Epithelial cell of proximal tubule (primary cell): ENCODE data around the genes INSYN1, TBC1D21 and LOXL1.

DNA sequence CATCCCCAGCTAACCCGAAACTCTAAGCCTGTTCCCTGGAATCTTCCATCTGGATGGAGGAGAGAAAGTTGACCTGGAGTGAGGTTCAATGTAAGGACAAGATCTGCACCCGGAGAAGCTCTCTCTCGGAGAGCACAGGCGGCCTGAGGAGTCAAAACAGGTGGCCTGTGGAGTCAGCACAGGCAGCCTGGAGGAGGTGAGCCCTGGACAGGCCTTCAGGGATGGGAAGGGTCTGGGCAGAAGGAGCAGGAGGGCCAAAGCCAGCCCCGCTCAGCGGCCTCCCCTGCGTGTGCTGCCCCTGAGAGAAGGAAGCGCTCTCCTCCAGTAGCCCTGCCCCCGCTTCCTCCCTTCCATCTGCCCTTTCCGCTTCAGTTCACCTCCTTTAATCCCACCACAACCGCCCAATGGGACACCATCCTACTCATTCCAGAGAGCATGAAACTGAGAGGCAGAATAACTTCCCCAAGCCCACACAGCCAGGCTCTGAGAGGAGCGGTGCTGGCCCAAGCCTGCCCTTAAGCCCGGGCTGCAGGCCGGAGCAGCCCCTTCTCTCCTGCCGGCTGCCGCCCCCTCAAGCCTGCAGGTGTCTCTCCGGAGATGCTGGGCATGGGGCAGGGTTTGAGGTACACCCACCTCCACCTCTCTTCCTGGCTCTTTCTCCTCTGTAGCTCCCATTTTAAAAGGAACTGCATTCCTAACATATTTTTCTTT lies 3.2 kb upstream of the NR2E3 start:
- RAMPAGE, long total RNA: no peak
- RRBS: 52% methylated on average over 2 of the region's 17 CpGs

DNA sequence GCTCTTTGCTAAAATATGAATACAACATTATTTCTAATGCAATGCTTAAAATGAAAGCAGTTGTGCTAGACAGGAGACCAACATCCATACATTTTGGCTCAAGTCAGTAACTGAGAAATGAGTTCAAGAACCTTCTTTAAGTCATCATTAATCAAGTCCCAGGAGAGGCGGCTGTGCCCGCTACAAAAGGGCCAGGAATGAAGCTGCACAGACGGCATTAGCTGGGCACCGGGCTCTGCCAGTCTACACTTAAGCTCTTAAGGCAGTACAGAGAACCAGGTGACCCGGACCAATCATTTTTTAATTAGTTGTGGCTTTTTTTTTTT lies 3.0 kb downstream of the PKM start:
- RAMPAGE, long total RNA: no peak
- RRBS: 0% methylated on average over 1 of the region's 5 CpGs

DNA sequence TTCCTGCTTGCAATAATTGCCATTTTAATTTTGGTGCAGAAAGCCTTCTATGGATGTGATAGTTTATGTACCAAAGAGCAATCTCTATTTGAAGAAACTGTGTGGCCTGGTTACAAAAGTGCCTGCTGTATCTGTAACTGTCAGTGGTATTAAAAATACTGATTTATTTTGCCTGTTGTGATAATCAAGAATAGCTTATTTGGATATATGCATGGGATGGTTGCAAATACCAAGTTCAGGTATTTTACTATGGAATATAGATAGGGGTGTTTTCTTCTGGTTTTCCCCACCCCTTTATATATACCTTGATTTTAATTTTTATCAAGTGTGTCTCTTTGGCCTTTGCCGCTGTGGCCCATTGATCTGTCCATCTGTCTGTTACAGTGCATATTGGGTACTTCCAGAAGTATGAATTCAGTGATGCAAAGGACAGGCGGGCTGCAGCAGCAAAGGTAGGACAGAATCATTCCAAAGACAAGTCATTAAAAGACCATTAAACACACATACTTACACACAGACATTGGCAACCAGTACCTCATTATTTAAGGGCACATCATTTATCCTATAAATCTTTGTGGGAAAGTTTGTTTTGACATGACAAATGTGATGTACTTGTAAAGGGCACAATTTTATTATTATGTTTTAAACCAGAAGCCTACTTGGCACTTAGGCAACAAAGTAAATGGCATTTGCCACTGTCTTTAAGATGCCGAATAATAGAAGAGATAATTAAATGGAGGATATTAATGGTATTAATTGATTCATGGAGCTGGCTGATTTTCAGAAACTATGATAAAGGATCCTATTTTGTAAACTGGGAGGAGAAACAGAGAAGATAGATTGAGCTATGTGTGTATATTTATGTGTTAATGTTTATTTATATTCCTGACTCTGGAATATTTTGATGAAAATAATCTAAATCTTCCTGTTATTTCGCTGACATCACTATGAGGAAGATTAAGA lies 22.6 kb downstream of the ARIH1 start:
- RAMPAGE, long total RNA: no peak
- RRBS: no CpG with 5 or more reads among the region's 4 CpGs

- RAMPAGE, long total RNA: no peak
- RRBS: no CpG with 5 or more reads among the region's 4 CpGs
Measured at GRCh38 chr15:72526526-72526962, 52.4 kb downstream of the ARIH1 start.

GRCh38 chr15:72531762-72532313 lies 57.7 kb downstream of the ARIH1 start:
- RAMPAGE, long total RNA: no peak
- RRBS: no CpG with 5 or more reads among the region's 2 CpGs

GRCh38 chr15:72541308-72541857 lies 67.3 kb downstream of the ARIH1 start:
- RAMPAGE, long total RNA: no peak
- RRBS: no CpG with 5 or more reads among the region's 1 CpG

DNA sequence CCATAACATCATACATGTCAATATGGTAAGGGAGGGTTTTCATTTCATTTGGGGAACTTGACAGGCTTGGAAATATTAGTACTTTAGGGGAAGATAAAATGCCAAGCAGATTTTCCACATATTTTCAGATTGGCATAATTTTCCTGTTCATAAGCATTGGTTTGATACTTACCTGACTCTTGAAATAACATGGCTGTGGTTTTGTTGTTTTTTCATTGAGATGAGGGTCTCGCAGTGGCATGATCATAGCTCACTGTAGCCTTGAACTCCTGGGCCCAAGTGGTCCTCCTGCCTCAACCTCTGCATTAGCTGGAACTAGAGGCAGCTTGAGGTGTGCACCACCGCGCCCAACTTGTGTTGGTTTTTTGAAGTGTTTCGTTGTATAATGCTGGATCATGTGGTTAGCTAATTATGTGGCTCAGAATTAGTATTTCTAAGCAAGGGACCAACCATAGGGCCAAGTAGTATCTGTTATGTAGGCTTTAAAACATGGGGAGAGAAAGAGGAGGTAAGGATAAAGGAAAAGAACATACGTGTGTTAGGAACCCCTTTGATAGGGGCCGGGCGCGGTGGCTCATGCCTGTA lies 78.7 kb upstream of the GOLGA6B start:
- RAMPAGE, long total RNA: no peak
- RRBS: no CpG with 5 or more reads among the region's 8 CpGs

GRCh38 chr15:72580524-72581139 lies 73.9 kb upstream of the GOLGA6B start:
- RAMPAGE, long total RNA: no peak
- RRBS: no CpG with 5 or more reads among the region's 6 CpGs

DNA sequence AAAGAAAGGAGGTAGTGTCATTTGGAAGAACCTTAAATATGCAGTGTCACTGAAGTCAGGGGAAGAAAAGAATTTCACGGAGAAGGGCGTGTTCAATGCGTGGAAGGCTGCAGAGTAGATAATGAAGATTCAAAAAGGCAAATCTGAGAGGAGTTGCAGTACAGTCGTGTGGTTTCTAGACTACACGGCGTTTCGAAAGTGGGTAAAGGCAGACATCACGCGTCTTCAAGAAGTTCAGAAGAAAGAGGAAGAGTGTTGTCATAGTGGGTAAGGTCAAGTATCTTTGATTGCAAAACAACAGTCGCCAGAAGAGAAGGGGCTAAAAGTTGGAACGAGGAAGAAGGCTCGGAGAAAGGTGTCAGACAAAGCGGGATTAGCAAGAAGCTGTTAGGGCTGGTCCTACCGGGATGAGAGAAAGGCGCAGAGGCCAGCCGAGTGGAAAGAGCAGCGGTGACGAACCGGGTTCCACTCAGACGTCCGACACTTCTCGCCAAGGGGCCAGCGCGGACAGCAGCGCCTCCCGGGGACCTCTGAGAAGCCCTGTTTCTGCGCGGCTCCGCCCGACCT lies 632 bp downstream of the ADPGK start:
- RAMPAGE, long total RNA: no peak
- RRBS: 2% methylated on average over 13 of the region's 30 CpGs

DNA sequence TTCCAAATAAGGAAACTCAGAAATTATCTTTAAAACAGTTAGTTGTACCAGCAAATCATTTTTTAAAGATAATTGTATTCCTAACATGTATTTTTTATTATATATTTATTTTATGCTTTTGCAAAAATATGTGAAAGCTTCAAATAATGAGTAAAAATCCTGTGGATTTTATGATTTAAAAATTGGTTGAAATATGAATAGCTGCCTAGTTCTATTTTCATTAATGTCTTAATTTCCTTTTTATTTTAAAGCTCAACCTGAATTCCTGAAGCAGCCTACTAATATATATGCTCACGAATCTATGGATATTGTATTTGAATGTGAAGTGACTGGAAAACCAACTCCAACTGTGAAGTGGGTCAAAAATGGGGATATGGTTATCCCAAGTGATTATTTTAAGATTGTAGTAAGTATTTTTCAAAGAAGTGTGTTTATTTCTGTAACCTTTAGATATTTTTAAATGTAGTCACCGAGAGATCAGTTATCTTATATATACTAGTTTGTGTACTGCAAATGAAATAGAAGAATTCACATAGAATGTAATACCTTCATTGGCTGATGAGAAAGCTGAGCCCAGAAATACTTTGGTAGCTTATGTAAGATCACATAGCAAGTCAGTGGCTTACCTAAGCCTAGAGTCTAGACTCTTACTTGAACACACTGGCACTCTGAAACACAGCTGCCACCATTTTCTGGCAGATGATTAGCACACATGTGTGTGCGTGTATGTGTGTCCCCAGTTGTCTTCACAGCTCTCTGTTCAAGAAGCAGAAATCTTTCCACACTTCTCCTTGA lies 124.1 kb downstream of the NEO1 start:
- RAMPAGE, long total RNA: no peak
- RRBS: no CpG with 5 or more reads among the region's 3 CpGs

DNA sequence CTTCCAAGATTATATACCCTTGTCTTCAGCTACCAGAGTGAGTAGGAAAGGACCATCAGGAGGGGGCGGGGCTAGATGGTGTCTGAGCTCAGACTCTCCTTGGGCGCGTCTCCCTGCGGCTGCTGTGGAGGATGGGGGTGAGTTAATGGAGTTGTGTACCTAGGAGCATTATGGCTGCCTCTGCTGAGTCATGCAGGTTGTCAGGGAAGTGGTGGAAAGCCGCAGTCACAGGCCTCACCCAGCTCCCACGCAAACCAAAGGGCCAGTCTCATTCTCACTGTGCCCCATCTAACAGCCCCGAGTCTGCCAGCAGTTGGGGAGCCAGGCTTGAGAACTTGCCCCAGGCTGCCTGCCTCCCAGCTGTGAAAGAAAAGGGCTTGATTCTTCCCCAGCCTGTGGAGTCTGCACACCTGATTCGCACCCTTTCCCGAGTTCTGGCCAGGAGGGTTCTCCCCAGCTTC lies 143.4 kb downstream of the HCN4 start:
- RAMPAGE, long total RNA: no peak
- RRBS: no CpG with 5 or more reads among the region's 9 CpGs

DNA sequence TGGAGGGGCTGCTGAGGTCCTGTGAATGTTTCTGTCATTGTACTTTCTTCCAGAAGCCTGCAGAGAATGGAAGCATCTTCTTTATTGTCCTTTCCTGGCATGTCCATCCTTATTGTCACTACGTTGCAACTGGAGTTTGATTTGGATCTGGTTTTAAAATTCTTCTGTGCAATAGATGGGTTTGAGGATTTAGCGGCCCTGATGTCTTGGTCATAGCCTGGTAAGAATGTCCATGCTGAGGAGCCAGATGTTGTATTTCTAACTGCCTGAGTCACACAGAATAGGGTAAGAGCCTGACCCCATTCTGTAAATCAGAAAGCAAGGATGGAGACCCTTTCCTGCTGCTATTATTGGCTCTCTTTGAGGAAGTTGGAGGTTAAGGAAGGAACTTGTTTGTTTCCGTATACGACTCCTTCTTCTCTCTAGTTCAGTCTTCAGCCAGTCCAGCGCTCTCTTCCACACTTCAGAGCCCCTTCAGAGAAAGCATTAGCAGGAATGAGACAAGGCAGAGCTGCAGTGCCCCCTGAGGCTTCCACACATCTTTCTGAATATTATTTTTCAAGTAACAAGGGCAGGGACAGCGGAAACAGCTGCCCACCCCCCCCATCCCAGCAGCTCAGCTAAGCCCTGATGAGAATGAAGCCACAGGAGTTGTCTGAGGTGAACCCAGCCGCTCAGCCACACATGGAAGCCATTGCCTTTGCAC lies 65.1 kb downstream of the HCN4 start:
- RAMPAGE, long total RNA: no peak
- RRBS: no CpG with 5 or more reads among the region's 7 CpGs

DNA sequence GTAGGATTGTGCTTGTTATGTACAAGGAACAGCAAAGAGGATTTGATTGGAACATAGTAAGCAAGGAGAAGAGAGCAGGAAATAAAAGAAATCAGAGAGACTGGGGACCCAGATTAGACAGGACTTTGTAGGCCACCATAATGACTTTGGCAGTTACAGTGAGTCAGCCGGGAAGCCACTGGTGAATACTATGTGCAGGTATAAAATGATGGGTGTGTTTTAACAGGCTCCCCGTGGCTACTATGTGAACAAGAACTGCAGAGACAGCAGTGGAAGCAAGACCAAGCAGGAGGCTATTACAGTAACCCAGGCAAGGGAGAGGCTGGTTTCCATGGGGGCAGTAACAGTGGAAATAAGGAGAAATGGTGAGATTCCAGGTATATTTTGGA lies 55.2 kb downstream of the NPTN start:
- RAMPAGE, long total RNA: no peak
- RRBS: no CpG with 5 or more reads among the region's 2 CpGs

- RAMPAGE, long total RNA: no peak
- RRBS: no CpG with 5 or more reads among the region's 3 CpGs
Measured at GRCh38 chr15:73628324-73628891, 4.8 kb downstream of the NPTN start.

DNA sequence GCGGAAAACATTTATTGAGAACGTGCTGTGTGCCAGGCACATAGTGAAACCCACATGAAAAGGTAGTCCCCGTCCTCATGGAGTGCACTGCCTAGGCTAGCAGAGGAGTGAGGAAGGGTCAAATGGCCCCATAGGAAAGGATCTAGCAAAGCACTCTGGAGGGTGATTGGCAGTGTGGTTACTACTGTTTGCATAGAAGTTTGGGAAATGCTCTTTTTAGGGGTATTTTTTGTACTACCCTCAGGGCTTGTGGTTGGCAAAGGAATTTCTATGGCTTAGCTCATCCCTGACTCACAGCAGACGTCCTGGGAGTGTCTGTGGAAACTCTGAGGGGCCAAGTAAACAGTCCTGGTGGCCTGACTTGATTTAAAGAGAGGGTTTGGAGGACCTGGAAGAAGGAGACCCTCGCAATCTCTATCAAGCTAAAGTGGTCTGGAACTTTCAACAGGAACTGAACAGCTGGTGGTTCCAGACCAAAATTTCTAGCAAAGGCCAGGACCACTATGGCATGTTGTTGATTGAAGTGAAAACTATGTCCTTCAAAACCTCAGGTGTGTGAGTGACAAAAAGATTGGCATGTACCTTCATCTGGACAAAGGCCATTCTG lies 1.0 kb upstream of the NPTN start:
- RAMPAGE, long total RNA: no peak
- RRBS: no CpG with 5 or more reads among the region's 5 CpGs

DNA sequence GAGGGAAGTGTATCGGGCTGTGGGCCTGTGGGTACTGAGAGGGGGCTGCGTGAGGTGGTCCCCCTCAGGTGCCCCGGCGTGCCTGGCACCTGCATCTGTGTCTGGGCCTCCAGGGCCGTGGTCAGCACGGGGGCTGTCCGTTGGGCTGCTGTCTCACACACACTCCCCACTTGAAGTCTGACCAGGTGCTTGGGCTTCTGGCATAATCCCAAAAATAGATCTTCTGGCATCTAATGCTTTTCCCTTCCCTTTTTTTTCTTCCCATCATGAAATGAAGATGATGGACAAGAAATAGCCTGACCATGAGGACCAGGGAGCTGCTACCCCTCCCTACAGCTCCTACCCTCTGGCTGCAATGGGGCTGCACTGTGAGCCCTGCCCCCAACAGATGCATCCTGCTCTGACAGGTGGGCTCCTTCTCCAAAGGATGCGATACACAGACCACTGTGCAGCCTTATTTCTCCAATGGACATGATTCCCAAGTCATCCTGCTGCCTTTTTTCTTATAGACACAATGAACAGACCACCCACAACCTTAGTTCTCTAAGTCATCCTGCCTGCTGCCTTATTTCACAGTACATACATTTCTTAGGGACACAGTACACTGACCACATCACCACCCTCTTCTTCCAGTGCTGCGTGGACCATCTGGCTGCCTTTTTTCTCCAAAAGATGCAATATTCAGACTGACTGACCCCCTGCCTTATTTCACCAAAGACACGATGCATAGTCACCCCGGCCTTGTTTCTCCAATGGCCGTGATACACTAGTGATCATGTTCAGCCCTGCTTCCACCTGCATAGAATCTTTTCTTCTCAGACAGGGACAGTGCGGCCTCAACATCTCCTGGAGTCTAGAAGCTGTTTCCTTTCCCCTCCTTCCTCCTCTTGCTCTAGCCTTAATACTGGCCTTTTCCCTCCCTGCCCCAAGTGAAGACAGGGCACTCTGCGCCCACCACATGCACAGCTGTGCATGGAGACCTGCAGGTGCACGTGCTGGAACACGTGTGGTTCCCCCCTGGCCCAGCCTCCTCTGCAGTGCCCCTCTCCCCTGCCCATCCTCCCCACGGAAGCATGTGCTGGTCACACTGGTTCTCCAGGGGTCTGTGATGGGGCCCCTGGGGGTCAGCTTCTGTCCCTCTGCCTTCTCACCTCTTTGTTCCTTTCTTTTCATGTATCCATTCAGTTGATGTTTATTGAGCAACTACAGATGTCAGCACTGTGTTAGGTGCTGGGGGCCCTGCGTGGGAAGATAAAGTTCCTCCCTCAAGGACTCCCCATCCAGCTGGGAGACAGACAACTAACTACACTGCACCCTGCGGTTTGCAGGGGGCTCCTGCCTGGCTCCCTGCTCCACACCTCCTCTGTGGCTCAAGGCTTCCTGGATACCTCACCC lies 29.0 kb downstream of the CD276 start:
- RAMPAGE, long total RNA: no peak
- RRBS: no CpG with 5 or more reads among the region's 19 CpGs

DNA sequence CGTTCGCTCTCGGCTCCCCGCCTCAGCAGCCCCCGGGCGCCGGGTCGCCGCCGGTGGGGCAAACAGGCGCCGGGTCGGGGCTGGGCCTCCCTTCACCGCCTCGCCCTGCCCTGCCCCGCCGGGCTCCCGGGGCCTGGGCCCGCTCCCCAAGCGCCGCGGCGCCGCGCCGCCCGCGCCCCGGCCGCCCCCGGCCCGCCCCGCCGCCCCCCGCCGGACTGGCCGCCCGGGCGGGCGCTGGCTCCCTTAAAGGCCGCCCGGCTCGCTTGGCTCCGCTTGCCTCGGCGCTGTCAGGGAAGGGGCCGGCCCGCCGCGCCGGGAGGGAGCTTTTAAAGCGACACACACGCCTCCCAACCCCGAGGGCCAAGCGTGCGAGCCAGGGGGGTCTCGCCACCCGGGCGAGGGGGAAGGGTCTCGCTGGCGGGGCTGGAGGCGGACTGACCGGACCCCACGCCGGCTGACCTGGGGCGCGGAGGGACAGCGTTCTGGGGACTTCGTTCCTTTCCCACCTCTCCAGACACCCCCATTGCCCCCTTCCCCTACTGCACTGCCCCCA lies at the start of gene INSYN1:
Gene INSYN1 (minus strand): TSS at position 301 of the 553 bp plus-strand sequence.
- RAMPAGE, long total RNA: no peak
- RRBS: 3% methylated on average over 41 of the region's 69 CpGs

DNA sequence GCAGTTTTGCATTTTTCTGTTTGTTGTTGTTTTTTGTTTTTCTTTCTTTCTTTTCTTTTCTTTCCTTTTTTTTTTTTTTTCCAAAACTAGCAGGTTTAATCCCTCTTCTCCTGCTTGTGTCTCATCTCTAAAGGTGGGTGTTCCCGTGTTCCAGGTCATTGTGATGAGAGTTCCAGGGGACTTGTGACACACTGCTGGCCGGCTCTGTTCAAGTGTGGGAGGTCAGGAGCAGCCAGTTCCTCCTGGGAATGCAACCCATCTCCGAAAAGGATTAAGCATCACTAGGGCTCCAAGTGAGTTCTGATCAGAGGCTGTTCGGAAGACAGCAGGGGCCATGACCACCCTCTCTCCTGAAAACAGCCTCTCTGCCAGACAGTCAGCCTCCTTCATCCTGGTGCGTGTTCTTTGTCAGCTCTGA lies at the start of gene TBC1D21:
Gene TBC1D21 (plus strand): TSS at position 189 of the 418 bp plus-strand sequence.
- RAMPAGE, long total RNA: no peak
- RRBS: no CpG with 5 or more reads among the region's 5 CpGs

- RAMPAGE, long total RNA: no peak
- RRBS: no CpG with 5 or more reads among the region's 16 CpGs
Measured at GRCh38 chr15:73922417-73923131, 3.7 kb upstream of the LOXL1 start.

DNA sequence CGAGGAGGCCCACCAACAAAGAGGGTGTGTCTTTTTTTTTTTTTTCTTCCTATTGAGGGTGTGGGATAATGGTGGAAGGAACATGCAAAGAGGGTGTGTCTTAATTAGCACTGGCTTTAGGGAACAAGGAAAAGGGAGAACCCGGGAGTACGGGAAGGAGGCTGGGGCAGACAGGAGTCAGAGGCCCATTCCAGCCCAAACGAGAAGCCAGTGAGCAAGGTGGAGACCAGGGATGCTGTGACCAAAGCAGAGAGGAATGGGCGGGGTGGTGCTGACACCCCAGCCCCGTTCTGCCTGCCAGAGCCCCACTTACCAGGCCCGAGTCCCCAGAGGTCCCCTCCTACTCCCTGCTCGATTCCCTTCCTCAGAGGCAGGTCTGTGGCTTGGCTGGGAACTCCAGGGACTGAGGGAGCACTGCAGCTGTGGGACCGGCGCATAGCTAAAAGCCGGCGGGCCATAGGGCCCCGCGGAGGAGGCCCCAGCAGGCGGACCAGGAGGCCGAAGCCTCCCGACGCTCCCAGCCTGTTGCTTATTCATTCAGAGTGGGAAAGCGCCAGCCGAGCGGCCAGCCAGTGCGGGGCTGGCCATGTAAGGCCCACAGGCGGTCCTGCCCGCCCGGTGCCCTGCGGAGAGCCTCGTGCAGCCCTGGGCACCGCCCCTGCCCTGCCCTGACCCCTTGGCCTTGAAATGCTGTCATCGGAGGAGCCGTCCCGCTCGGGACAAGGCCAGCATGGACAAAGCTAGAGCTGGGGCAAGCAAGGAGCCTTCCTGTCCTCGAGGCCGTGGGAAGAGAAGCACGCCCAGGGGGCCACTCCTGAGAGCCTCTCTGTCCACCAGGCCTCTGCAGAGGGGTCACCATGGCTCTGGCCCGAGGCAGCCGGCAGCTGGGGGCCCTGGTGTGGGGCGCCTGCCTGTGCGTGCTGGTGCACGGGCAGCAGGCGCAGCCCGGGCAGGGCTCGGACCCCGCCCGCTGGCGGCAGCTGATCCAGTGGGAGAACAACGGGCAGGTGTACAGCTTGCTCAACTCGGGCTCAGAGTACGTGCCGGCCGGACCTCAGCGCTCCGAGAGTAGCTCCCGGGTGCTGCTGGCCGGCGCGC lies at the start of gene LOXL1:
Gene LOXL1 (plus strand): TSS at position 536 of the 1,098 bp plus-strand sequence.
- RAMPAGE, long total RNA: no peak
- RRBS: 5% methylated on average over 16 of the region's 57 CpGs